ENCODE measurements around the gene CABLES2.

- RRBS, result no CpG with 5 or more reads among the region's 3 CpGs
Measured at GRCh38 chr20:60804382-60804782, 447.7 kb upstream of the CDH4 start.

DNA sequence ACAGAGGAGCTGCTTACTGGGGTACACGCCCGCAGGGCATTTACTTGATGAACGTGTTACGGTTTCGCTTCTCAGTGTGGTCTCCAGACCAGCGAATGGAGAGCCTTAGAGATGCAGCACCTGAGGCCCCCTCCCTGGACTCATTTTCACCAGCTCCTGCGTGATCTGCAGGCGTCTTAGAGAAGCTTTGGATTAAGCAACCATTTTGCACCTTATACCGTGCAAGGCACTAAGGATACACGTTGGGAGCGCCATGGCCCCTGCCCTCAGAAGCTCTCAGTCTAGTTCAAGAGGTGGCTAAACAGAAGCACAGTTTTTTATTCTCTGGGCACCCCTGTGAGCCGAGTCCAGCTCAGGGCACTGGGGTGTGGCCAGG, 350.7 kb downstream of the CDH4 start:
- RRBS, result no CpG with 5 or more reads among the region's 12 CpGs

DNA sequence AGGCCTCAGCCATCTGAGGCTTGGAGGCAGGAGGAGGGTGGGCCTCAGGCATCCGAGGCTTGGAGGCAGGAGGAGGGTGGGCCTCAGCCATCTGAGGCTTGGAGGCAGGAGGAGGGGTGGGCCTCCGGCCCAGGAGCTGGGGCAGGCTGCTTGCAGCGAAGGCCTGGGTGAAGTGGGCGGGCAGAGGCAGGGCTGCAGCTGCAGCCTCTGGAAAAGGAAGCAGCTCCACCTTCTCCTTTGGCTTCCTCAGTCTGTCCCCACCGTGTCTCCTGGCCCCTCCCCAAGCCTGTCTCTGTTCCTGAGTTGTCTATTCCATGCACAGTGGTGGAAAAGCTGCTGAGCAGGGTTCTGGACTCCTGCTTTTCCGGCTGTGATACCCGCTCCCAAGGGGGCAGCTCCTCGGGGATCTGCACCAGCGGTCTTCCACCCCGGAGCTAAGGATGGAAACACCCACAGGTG, 406.0 kb downstream of the TAF4 start:
- RRBS, result 8% methylated on average over 5 of the region's 10 CpGs

- RRBS, result no CpG with 5 or more reads among the region's 7 CpGs
Measured at GRCh38 chr20:62010976-62011302, 54.7 kb downstream of the TAF4 start.

DNA sequence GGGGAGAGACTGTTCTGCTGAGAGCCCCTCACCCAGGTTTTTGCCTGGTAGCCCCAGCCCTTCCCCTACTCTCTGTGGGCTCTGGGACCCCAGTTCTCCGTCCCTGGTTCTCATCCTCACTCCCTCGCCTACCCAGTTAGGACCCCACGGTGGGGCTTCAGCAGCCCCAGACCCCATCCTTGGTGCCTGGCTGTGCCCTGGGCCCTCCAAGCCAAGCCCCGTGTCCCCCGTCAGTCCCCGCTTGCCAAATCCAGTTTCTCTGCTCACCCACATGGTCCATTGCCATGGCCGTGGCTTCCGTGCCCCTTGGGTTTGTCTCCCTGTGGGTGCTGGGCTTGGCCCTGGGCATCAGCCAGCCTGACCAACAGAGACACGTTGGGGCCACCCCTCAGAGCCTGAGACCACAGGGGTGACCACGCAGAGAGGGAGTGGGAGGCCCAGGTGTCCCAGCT, 7.6 kb downstream of the SS18L1 start:
- RRBS, result no CpG with 5 or more reads among the region's 10 CpGs

GRCh38 chr20:62159814-62160318, 16.3 kb downstream of the SS18L1 start:
- RRBS, result no CpG with 5 or more reads among the region's 18 CpGs

DNA sequence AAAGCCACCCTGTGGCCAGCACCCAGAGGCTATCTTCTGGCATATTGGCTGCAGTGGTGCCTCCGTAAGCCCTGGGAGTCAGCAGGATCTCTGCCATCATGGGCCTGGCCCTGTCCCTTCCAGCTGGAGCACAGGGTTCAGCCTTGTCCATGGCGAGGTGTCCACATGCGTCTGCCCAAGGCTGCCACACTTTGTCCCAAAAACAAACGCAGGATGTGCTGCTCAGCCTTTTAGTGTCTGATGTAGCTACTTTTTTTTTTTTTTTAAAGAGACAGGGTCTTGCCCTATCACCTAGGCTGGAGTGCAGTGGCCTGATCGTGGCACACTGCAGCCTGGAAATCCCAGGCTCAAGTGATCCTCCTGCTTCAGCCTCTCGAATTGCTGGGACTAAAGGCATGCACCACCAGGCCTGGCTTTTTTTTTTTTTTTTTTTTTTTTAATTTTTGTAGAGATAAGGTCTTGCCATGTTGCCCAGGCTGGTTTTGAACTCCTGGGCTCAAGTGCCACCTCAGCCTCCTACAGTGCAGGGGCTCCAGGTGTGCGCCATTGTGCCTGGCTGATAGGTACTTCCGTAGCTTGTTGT, 15.2 kb upstream of the MTG2 start:
- RRBS, result no CpG with 5 or more reads among the region's 8 CpGs

DNA sequence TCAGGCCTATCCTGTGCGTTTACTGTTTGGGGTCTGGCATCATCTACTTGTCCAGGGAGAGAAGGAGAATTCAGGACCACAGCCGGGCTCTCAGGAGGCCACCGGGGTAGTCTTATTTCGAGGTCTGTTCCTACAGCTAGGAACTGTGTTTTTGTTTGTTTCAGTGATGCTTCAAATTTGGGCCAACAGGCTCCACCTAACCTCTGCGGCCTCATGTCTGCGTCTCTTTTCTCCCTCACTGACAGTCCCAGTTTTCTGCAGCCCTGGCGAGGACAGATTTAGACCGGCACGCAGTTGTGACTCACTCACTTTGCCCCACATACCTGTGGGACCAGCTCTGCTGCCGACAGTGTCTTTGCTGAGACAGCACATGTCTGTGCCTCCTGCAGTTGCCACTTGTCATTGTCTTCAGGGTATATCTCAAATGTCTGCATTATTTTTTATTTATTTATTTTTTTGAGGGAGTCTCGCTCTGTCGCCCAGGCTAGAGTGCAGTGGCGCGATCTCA, 29.2 kb downstream of the OSBPL2 start:
- RRBS, result 89% methylated on average over 1 of the region's 14 CpGs

DNA sequence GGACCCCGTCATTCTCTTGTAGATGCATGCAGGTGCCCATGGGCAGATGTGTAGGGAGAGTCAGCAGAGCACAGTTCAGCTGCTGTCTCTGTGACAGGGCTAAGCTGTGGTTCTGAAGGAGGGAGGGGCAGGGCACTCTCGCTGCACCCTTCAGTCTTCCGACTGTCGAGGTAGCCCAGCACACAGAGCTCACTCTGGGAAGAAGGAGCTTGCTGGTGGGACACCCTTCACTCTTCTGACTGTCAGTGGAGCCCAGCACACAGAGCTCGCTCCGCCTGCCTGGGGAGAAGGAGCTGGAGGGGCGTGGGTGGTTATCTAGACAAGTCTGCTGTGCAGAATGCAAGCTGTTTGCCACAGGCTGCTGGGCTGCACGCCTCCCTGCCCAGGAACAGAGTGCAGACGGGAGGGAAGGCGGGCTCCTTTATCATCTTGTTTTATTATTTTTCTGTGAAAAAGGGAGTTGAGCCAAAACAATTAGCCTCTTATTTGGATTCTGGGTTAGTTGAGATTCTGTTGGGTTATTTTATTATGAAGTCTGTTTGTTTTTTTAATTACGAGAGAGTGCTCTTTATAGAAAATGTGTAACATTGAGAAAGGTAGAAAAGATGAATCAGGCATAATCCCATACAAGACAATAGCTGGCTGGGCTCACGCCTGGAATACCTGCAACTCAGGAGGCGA, 28.2 kb upstream of the ADRM1 start:
- RRBS, result no CpG with 5 or more reads among the region's 13 CpGs

- RRBS, result no CpG with 5 or more reads among the region's 14 CpGs
Measured at GRCh38 chr20:62304391-62304702, 1.6 kb downstream of the ADRM1 start.

DNA sequence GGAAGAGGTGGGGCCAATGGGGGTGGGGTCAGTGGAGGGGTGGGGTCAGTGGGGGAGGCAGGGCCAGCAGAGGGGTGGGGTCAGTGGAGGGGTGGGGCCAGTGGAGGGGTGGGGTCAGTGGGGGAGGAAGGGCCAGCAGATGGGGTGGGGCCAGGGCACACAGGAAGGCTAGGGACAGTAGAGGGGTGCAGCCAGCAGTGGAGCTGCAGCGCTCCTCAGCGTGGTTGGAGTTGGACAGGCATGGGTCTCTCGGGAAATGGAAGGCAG, 18.8 kb downstream of the ADRM1 start:
- RRBS, result no CpG with 5 or more reads among the region's 3 CpGs

- RRBS, result 76% methylated on average over 3 of the region's 24 CpGs
Measured at GRCh38 chr20:62376248-62377061, 9.3 kb upstream of the LAMA5 start.

- RRBS, result no CpG with 5 or more reads among the region's 8 CpGs
Measured at GRCh38 chr20:62389146-62389884, 2.4 kb downstream of the RPS21 start.

- RRBS, result no CpG with 5 or more reads among the region's 33 CpGs
Measured at GRCh38 chr20:62396164-62396927, 9.4 kb downstream of the RPS21 start.

DNA sequence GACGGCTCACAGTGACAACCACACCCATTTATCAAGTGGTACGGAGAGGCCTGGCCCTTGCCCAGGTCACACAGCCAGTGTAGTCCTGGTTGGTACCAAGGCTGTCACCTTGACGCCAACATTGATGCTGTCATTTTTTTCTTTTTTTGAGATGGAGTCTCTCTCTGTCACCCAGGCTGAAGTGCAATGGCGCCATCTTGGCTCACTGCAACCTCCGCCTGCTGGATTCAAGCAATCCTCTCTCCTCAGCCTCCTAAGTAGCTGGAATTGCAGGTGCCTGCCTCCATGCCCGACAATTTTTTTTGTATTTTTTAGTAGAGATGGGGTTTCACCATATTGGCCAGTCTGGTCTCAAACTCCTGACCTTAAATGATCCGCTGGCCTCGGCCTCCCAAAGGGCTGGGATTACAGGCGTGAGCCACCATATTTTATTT, 8.3 kb downstream of the CABLES2 start:
- RRBS, result no CpG with 5 or more reads among the region's 9 CpGs

GRCh38 chr20:62406658-62407996, at the start of gene CABLES2:
Gene CABLES2 (minus strand): TSS chr20:62407285.
- RRBS, result 5% methylated on average over 48 of the region's 125 CpGs

- RRBS, result no CpG with 5 or more reads among the region's 9 CpGs
Measured at GRCh38 chr20:62472558-62473105, 3.2 kb downstream of the GATA5 start.

- RRBS, result 42% methylated on average over 25 of the region's 50 CpGs
Measured at GRCh38 chr20:62474064-62474829, 1.5 kb downstream of the GATA5 start.

DNA sequence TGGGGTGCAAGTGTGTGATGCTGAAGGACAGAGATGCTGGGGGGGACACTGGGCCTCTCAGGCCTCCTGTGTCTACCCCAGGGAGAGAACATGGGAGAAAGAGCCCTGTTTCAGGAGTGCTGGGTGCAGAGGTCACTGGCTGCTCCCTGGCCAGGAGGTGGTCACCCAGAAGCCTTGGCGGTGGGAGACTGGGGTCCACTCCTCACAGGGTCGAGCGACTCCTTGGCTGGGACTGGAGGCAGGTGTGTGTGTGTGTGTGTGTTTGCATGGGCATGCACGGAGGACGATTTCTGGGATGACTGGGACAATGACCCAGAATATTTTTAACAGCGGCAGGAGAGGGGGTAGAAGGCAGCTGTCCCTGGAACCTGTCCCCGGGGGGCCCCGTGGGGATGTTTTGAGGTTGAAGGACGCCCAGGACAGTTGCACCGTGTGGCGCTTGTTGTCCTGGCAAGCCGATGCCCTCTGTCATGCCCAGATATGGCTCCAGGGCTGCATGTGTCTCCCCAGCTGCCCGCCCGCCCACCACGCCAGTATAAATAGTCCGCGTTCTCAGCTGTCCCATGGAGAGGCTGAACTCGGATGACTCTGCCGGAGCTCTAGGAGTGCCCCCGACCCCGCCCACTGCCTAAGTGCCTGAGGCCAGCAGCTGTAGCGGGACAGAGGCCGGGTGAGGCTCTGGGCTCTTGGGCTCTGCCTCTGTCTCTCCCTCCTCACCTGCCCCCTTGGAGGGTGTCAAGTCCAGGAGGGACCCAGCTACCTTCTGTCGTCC, 82.8 kb upstream of the GATA5 start:
- RRBS, result 37% methylated on average over 5 of the region's 24 CpGs

GRCh38 chr20:62622838-62623163, 19.5 kb upstream of the SLCO4A1 start:
- RRBS, result no CpG with 5 or more reads among the region's 14 CpGs